Fibroblast of the aortic adventitia (primary cell): ENCODE measurements around the genes SPAG4 and RAB5IF.

DNA sequence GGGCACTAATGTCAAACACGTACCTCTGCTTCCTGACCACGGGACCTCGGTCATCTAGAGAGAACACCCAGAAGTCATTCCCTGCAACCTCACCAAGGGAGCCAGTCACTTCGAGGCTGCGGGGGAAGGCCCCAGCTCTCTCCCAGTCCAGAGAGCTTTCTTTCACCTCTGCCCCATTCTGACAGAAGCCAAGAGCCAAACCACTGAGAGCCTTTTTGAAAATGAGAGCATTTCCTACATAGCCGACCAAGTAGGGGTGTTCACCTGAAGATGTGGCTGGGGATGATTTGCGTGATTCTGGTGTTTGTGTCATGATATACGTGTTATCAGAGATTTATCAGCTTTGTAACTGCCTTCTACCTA is 3.3 kb downstream of the GDF5 start:
- CAGE, long polyA plus RNA, result no peak

GRCh38 chr20:35606978-35607797 is 8.4 kb upstream of the SPAG4 start:
- CAGE, long polyA plus RNA, result no peak

DNA sequence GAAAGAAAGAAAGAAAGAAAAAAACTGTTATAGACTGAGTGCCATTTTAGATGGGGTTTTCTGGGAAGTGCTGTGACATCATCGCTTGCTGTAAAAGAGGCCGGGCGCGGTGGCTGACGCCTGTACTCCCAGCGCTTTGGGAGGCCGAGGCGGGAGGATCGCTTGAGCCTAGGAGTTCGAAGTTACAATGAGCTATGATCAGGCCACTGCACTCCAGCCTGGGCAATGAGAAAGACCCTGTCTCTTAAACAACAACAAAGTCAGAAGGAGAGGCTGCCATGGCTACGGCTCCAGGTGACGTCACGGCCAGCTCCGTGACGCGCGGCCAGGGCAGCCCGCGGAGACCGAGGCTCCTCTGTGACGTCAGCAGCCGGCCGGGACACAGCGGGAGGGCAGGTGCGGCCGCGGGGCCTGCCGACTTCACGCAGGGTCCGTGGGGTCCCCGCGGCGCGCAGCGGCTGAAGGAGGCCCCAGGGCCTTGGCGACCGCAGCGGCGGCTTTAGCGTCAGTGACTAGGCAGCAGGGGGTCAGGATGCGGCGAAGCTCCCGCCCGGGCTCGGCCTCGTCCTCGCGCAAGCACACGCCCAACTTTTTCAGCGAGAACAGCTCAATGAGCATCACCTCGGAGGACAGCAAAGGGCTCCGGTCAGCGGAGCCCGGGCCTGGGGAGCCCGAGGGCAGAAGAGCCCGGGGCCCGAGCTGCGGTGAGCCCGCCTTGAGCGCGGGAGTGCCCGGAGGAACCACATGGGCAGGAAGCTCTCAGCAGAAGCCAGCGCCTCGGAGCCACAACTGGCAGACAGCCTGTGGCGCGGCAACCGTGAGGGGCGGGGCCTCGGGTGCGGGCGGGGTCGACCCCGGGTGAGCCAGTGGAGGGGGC is at the start of gene SPAG4:
Gene SPAG4 (plus strand): TSS at position 358 of the 877 bp plus-strand sequence.
- CAGE, long polyA plus RNA, result no peak

GRCh38 chr20:35625914-35626976 is 10.6 kb downstream of the SPAG4 start:
- CAGE, long polyA plus RNA, result no peak

DNA sequence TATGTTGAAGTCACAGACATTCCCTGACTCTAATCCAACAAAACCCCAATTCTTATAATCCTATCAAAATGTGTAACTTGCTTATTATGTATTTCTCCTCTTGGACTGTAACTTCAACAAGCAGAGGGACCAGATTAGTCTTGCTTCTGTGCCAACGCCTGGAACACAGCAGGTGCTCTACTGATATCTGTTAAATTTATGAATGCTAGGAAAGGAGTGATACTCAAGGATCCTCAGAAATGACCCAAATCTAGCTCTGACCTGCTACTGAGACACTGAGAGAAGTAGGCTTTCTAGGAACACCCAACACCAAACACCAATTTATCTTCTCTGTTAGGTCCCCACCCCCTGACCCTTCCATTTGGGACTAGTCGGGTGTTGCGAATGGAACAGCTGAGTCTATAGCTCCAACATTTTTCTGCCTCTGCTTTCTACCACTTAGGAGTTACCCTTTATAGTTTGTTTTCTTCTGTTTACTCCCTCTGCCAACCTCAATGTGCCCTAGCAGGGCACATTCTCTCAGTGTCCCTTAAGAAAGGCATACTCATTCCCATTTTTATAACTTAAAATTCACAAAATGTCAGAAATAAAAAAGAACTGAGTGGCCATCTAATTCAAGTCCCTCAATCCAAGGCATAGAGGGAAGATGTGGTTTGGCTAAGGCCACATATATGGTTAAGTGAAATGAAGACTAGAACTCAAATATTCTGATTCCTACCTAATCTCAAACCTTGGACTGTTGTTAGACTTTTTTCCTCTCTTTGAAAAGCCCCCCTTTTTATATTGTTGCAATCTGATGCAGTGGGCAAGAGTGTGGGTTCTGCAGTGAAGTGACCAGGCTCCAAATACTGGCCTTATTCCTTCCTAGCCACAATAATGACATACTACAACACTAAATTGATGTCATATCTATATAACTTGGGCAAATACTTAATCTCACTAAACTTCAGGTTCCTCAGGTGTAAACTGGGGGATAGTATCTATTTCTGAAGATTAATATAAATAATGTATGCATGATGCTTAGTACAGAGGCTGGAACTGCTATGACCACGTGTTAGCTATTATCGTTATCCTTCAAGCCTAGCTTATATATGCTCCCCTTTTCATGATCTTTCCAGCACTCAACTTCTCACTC is 23.8 kb downstream of the CPNE1 start:
- CAGE, long polyA plus RNA, result no peak

DNA sequence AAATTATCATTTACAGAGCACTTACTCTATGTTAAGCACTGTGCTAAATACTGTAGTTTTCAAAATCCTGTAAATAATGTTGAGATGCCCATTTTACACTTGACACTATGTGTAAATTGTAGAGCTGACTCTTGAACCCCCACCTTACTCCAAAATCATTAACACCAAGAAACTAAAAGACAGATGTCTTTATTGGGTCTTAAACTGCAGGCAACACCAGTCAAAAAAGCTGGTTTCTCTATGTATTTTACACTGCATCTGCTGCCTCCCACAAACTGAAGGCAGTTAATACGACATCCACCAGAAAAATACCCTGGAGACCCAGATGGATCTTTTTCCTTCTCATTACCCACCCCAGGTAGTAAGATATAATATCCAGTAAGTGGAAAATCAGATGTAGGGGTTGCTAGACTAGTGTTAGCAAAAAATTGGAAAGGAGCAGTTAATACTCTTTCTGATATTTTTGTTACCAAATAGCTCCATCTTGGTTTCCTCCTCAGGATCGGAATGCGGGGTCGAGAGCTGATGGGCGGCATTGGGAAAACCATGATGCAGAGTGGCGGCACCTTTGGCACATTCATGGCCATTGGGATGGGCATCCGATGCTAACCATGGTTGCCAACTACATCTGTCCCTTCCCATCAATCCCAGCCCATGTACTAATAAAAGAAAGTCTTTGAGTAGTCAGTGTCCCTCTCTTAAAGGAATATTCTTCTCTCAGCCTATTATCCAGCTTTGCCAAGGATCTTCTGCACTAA is 1.3 kb downstream of the ROMO1 start:
- CAGE, long polyA plus RNA, result no peak

GRCh38 chr20:35724367-35725005 is 17.6 kb downstream of the RBM39 start:
- CAGE, long polyA plus RNA, result no peak

- CAGE, long polyA plus RNA, result no peak
These were observed 16.8 kb downstream of the RBM39 start for GRCh38 chr20:35725006-35725909.

DNA sequence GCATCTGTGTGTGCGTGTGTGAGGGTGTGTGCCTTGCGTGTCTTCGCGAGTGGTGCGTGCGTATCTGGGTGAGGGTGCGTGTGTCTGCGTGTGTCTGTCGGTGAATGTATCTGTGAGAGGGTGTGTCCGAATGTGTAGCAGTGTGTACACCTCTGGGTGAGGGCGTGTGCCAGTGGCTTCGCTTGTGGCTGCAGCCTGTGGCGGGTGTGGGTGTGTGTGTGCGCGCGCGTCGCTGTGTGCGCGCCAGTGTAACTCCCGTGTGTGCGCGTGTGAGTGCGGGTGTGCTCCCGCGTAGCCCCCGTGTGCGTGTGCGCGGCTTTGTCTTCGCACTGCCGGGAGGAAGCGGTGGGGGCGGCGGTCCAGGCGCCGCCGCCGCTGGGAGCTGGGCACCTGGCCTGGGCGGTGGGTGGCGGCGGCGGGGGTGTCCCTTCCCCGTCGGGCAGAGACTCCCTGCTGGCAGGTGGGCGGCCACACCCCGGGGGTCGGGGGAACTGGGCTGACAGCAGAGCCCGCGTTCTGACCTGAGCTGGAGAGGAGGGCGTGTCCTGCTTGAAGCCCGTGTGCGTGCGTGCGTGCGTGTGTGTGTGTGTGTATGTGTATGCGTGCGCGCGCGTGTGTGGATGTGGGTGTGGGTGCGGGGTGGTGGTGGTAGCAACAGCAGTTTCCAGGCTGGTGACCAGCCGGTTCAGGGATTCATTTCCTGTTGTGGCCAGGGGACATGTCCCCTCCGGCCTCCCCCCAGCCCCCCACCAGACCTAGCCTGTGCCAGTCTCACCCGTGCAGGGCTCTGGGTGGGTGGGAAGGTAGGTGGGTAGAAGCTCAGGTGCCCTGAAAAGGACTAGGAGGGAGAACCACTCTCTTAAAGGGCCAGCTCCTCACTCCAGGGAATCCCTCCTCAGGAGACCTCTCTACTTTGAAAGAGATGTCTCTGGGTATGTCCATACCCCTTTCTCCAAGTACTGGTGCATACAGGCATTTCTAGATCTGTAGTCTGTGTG is 61.1 kb upstream of the EPB41L1 start:
- CAGE, long polyA plus RNA, result no peak

GRCh38 chr20:36132821-36133106 is 21.8 kb upstream of the EPB41L1 start:
- CAGE, long polyA plus RNA, result no peak

DNA sequence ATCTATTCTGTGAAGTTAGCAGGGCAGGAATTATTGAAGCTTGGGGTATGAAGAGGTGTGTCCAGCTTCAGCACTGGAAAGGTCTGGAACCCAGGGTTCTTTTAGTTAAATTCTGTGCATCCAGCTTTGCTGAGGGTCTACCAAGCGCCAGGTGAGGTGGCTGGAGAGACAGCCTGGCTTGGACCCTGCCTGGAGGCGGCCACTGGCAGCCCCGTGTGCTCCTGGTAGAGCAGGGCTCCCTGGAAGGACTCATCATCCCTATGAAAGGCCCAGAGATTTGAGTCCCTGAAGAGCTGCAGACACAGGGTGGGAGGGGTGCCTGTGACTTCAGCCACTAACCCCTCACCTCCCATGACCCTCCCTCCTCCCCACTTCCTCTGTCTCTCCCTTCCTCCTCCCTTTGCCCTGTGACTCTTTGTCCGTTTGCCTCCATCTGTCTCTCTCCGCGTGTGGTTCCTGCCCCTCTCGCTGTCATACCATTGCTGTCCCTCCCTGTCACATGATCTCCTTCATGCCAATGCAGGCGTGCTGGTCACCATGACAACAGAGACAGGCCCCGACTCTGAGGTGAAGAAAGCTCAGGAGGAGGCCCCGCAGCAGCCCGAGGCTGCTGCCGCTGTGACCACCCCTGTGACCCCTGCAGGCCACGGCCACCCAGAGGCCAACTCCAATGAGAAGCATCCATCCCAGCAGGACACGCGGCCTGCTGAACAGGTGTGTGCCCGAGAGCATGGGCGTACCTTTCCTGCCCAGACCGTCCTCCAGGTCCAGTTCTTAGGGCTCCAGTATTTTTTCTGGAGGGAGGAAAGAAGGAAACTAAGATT is 18.9 kb downstream of the EPB41L1 start:
- CAGE, long polyA plus RNA, result no peak

DNA sequence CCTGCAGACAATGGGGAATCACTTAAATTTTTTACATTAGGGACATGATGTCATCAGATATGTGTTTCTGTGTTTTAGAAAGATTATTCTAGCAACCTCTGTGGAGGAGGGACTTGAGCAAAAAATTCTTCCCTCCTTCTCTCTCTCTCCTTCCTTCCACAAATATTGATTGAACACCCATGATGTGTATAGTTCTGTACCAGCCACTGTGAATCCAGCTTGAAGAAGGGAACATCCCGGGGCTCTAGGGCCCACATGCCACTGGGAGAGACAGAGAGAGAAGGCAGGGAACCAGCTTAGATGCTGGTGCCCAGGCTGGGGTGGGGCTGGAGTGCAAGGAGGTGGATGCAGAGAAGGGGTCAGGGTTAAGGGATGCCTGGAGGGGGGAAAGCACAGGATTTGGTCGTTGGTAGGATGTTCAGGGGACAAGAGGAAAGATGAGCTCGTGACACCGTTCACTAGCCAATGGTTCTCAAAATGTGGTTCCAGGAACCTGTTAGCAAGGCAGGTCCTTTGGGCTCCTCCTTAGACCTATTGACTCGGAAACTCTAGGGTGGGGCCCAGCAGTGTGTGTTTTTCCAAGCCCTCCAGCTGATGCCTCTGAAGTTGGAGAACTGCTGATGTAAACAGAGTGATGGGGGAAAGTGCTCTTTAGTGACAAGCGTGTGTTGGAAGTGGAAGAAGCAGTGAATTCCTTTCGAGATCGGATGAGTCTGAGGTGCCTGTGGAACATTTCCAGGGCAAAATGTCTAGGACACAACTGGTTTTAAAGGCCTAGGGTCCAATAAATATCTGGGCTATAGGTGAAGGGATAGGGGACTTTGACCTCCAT is 19.6 kb upstream of the AAR2 start:
- CAGE, long polyA plus RNA, result no peak

DNA sequence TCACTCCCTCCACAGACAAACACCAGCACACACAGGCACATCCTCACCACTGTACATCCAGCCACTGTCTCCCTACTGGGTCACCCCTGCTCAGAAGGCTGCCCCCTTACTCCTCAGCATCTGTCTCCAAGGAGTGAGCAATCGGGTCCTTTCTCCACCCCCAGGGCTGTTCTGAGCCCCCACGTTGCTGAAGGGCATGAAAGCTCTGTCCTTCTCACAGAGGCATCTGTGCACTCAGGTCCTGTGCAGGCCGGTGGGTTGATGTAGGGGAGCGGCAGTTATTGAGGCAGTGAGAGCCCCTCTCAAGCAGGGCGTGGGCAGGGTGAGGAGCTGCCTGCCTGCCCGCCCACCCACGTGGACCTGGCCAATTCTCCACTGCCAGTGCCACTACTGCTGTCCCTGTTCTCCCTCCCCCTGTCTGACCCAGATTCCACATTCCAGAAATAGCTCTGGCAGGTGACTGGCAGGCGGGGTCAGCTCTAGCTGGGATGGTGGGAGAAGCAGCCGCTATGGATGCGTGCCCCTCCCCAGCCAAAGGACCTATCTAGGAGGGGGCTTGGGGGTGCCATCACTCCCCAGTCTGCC is 86.7 kb upstream of the MYL9 start:
- CAGE, long polyA plus RNA, result no peak

DNA sequence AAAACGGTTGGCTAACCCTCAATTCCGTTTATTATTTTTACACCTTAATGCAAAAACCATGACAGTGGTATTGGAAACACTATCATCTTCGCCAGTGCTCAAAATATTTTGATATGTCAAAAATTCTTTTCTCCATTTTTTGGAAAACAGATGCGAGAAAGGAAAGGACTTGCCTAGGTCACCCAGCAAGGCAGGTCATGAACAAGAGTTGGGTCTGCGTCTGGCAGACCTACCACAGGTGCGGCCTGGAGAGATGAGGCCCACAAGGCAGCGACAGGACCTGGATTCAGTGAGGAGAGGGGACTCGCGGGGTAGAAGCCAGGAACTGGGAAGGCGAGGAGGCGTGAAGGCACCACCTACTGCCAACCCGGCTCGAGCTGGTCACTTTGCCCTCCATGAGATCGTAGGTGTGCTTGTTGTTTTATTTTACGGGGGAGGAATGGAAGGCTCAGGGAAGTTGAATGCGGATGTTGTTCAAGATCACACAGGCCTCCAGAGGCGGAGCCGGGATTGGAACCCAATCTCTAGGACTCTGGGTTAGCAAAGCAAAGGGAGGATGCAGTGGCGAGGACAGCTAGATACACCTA is 80.8 kb upstream of the MYL9 start:
- CAGE, long polyA plus RNA, result no peak

GRCh38 chr20:36463331-36464225 is 77.7 kb upstream of the MYL9 start:
- CAGE, long polyA plus RNA, result no peak

DNA sequence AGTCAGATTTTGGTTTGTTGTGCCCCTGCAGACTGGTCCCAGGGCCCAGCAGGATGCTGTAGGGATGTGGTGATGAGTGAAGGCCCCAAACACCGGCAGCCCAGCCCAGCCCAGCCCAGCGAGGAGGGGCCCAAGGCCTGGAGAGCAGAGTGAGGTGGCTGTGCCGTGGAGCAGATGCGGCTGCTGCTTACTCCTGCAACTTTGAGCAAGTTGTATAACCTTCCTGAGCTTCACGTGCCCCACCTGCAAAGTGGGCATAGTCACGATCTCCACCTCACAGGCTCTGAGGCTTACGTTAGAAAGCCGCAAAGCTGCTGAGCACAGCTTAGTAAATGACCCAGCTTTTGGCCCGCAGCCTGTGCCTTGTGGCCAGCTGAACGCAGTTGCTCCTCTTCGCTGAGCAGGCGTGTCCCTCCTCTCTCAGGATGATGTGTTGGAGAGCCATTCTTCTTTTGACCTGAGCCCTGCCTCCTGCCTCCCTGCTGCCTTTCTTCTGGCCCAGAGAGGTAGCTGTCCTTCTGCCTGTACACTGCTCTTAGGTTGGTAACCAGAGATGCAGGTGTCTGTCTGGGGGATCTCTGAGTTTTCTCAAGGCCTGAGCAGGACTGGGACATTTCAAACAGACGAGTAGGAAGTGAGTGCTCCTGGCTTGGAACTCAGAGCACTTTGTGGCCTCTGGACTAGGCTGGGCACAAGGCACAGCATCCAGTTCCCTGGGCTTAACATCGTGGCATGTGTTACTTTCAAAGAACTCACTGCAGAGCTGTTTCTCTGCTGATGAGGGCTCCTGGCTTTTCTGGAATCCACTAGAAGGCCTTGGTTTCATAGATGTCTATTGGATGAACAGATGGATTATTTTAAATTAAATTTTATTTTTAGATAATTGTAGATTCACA is 47.5 kb upstream of the MYL9 start:
- CAGE, long polyA plus RNA, result no peak

- CAGE, long polyA plus RNA, result no peak
These were observed 44.7 kb upstream of the MYL9 start for GRCh38 chr20:36496657-36497044.

- CAGE, long polyA plus RNA, result no peak
These were observed 1.3 kb downstream of the TGIF2 start for GRCh38 chr20:36574457-36575403.

DNA sequence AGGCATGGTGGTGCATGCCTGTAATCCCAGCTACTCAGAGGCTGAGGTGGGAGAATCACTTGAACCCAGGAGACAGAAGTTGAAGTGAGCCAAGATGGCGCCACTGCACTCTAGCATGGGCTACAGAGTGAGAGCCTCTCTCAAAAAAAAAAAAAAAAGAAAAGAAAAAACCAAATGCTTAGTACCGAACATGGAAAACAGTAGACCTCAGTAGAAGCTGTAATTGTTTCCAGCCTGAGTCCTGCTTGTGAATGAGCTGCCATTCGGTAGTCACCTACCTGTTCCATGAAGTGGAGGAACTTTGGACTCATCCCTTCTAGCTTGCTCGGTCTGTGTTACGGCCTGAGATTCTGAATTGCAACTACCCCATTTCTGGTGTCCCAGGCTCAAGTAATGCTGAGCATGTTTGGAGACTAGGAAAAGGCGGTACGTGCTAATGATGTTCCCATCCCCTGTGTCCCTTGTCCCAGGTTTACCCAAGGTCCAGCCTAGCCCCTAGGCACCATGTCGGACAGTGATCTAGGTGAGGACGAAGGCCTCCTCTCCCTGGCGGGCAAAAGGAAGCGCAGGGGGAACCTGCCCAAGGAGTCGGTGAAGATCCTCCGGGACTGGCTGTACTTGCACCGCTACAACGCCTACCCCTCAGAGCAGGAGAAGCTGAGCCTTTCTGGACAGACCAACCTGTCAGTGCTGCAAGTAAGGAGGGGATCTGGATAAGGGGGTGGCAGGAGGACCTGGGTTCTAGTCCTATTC is 5.0 kb downstream of the TGIF2 start:
- CAGE, long polyA plus RNA, result no peak

GRCh38 chr20:36605344-36606447 is at the start of gene RAB5IF:
Gene RAB5IF (plus strand): TSS chr20:36605779.
- CAGE, long polyA plus RNA, result no peak